Measurements from ENCODE around the gene MUC6.

DNA sequence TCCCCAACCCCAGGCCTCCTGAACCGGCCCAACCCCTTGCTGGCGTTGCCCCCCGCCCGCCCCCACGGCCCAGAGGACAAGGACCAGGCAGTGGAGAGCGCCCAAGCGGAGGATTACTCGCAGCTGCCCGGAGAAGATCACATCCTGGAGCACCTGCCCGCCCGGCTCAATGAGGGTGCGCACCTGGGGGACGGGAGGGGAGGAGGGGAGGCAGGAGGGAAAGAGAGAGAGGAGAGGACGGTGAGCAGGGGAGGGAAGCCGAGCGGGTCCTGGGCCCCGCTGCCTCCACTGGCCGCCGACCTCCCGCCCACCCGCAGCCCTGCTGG lies 4.1 kb upstream of the CRACR2B start:
- PRO-cap, result no peak
CAGE:
- cytosol, long polyA plus RNA, result no peak
- long polyA plus RNA, result no peak
- nucleus, long polyA plus RNA, result no peak

GRCh38 chr11:850506-851084 lies 7.9 kb downstream of the TSPAN4 start:
- PRO-cap, result no peak
CAGE:
- cytosol, long polyA plus RNA, result no peak
- long polyA plus RNA, result no peak
- nucleus, long polyA plus RNA, result no peak

GRCh38 chr11:862470-862913 lies 19.8 kb downstream of the TSPAN4 start:
- PRO-cap, result no peak
CAGE:
- cytosol, long polyA plus RNA, result no peak
- long polyA plus RNA, result no peak
- nucleus, long polyA plus RNA, result no peak

- PRO-cap, result no peak
CAGE:
- cytosol, long polyA plus RNA, result no peak
- long polyA plus RNA, result no peak
- nucleus, long polyA plus RNA, result no peak
These were observed 2.3 kb downstream of the AP2A2 start for GRCh38 chr11:927842-928468.

GRCh38 chr11:931173-932053 lies 5.7 kb downstream of the AP2A2 start:
- PRO-cap, result no peak
CAGE:
- cytosol, long polyA plus RNA, result no peak
- long polyA plus RNA, result no peak
- nucleus, long polyA plus RNA, result no peak

GRCh38 chr11:960685-961941 lies 35.4 kb downstream of the AP2A2 start:
- PRO-cap, result no peak
CAGE:
- cytosol, long polyA plus RNA, result no peak
- long polyA plus RNA, result no peak
- nucleus, long polyA plus RNA, result no peak

- PRO-cap, result bidirectional peak, plus-strand start at chr11:986897, minus-strand start at chr11:986508
CAGE:
- cytosol, long polyA plus RNA, result no peak
- long polyA plus RNA, result no peak
- nucleus, long polyA plus RNA, result no peak
These were observed 50.1 kb downstream of the MUC6 start for GRCh38 chr11:986186-987079.

DNA sequence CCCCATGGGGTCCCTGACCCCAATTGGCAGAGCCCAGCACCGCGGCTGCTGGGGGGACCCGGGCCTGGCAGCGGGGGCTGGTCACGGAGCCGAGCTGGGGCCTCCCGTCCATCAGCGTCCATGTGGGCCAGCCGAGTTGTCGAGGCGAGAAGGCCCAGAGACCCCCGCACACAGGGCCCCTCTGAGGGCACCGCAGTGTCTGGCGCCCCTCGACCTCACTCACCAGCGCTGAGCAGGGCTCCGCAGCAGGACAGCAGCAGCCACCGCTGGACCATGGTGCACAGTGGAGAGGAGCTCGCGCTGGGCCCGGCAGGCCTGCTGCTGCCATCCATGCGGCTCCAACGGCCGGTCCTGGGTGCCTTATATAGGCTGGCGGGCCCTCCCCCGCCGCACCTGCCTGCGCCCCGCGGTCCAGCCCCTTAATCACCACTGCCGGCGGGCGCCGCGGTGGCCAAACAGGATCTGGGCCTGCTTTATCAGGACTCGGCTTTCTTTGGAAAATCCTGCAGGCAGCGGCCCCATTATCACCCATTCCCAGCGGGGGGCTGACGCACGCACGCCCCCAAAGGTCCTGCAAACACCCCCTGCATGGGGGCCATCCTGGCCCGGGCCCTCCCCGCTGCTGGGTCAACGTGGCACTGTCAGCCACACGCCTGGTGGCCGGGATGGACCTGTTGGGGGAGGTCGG lies at the start of gene MUC6:
MUC6 (minus strand) TSS at position 338 of the 688 bp plus-strand sequence.
- PRO-cap, result no peak
CAGE:
- cytosol, long polyA plus RNA, result no peak
- long polyA plus RNA, result no peak
- nucleus, long polyA plus RNA, result no peak

- PRO-cap, result no peak
CAGE:
- cytosol, long polyA plus RNA, result no peak
- long polyA plus RNA, result no peak
- nucleus, long polyA plus RNA, result no peak
These were observed 58.2 kb upstream of the MUC5AC start for GRCh38 chr11:1099328-1100092.

DNA sequence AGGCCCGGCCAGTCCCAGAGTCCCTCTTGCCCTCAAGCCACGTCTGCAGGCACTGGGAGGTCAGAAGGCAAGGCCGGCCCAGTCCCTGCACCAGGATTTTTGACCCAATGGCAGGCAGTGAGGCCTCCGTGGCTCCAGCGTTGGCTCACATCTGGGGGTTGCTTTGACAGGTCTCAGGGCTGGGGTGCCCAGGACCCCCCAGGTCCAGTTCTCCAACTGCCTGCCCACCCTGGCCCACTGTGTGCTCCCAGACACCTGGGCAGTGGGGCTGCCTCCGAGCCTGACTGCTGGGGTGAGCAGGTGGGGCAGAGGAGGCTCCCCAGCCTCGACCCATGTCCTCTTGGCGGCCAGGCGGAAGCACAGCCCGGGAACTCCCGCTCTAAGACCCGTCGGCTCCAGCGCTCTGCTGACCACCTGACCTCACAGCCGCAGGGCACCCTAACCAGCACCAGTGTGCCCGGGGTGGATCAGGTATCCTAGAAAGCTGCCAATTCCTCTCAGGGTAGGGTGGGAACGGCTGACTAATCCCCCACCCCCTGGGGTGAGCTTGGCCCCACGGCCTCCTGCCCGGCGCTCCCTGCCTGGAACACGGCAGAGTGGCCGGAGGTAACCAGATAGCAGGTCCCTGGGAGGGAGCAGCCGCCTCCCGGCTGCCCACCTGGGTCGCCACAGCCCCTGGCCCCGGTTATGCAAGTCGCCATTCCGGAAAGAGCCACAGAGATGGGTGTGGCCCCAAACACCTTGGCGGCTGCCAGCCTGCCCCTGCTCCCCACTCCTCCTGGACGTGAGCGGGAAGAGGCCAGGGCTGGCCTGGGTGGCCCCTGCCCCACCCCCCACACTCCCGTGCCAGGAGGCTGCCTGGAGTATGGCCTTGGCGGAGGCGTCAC lies 19.2 kb upstream of the MUC5B start:
- PRO-cap, result no peak
CAGE:
- cytosol, long polyA plus RNA, result no peak
- long polyA plus RNA, result no peak
- nucleus, long polyA plus RNA, result no peak

GRCh38 chr11:1307215-1307752 lies 2.1 kb downstream of the TOLLIP start:
- PRO-cap, result no peak
CAGE:
- cytosol, long polyA plus RNA, result no peak
- long polyA plus RNA, result no peak
- nucleus, long polyA plus RNA, result no peak

DNA sequence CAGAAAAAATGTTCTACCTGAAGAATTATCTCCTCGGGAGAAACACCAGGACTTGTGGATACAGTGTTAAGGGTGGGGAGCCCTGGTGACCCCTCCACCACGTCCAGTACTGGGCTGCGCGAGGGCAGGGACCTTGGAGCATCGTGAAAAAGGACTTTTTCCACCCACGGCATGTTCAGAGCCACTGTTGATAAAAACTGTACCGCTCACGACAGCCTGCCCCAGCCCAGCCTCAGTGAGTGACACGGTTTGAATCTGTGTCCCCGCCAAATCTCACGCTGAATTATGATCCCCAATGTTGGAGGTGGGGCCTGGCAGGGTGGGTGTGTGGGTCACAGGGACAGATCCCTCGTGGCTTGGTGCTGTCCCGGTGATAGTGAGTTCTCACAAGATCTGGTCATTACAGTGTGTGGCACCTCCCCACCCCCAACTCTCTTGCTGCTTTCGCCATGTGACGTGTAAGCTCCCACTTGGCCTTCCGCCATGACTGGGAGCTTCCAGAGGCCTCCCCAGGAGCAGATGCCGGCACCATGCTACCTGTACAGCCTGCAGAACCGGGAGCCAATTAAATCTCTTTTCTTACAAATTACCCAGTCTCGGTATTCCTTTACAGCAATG lies 1.4 kb downstream of the TOLLIP start:
- PRO-cap, result no peak
CAGE:
- cytosol, long polyA plus RNA, result no peak
- long polyA plus RNA, result no peak
- nucleus, long polyA plus RNA, result no peak

GRCh38 chr11:1423287-1423838 lies 33.6 kb downstream of the BRSK2 start:
- PRO-cap, result no peak
CAGE:
- cytosol, long polyA plus RNA, result no peak
- long polyA plus RNA, result no peak
- nucleus, long polyA plus RNA, result no peak

DNA sequence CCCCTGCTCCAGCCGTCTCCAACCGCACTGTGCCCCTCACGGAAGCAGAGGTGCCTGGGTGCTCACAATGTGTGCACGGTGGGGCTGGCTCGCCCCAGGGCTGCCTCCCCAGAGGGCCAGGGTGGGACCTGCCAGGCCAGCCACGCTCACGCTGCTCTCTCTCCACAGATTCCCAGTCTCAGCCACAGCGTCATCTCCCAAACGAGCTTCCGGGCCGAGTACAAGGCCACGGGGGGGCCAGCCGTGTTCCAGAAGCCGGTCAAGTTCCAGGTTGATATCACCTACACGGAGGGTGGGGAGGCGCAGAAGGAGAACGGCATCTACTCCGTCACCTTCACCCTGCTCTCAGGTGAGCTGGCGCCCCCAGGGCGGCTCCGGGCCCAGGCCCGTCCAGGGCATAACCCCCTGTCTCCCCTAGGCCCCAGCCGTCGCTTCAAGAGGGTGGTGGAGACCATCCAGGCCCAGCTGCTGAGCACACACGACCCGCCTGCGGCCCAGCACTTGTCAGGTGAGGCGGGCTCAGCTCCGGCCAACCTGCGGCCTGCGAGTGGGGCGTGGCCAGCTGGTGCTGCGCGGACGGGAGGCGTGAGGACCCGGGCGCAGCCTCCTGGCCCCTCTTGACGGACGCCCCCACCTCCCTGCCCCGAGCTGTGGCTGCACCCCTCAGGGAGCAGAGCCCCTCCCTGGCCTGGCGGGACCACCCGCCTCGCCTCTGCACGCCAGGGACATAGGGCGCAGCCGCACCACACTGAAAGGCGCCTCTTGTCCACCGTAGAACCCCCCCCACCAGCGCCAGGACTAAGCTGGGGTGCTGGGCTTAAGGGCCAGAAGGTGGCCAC lies 30.2 kb downstream of the MOB2 start:
- PRO-cap, result no peak
CAGE:
- cytosol, long polyA plus RNA, result no peak
- long polyA plus RNA, result no peak
- nucleus, long polyA plus RNA, result no peak

- PRO-cap, result no peak
CAGE:
- cytosol, long polyA plus RNA, result no peak
- long polyA plus RNA, result no peak
- nucleus, long polyA plus RNA, result no peak
These were observed 5.2 kb downstream of the MOB2 start for GRCh38 chr11:1481193-1482034.

GRCh38 chr11:1482576-1483310 lies 3.8 kb downstream of the MOB2 start:
- PRO-cap, result no peak
CAGE:
- cytosol, long polyA plus RNA, result no peak
- long polyA plus RNA, result no peak
- nucleus, long polyA plus RNA, result no peak

- PRO-cap, result no peak
CAGE:
- cytosol, long polyA plus RNA, result no peak
- long polyA plus RNA, result no peak
- nucleus, long polyA plus RNA, result no peak
These were observed 3.5 kb downstream of the DUSP8 start for GRCh38 chr11:1568426-1569065.

GRCh38 chr11:1605863-1606255 lies 2.4 kb downstream of the KRTAP5-3 start:
- PRO-cap, result no peak
CAGE:
- cytosol, long polyA plus RNA, result no peak
- long polyA plus RNA, result no peak
- nucleus, long polyA plus RNA, result no peak

GRCh38 chr11:1662550-1663406 lies 33.2 kb downstream of the KRTAP5-5 start:
- PRO-cap, result no peak
CAGE:
- cytosol, long polyA plus RNA, result no peak
- long polyA plus RNA, result no peak
- nucleus, long polyA plus RNA, result no peak

GRCh38 chr11:1669511-1670288 lies 27.3 kb upstream of the KRTAP5-6 start:
- PRO-cap, result no peak
CAGE:
- cytosol, long polyA plus RNA, result no peak
- long polyA plus RNA, result no peak
- nucleus, long polyA plus RNA, result no peak